HL-60 (cell line): ENCODE measurements around a stretch of chr15.

- RRBS: no CpG with 5 or more reads among the region's 17 CpGs
Observed at GRCh38 chr15:70526341-70527300, 236.7 kb downstream of the UACA start.

- RRBS: no CpG with 5 or more reads among the region's 4 CpGs
Observed at GRCh38 chr15:70528213-70528612, 235.1 kb downstream of the UACA start.

GRCh38 chr15:70559221-70559618 lies 204.1 kb downstream of the UACA start:
- RRBS: no CpG with 5 or more reads among the region's 9 CpGs

DNA sequence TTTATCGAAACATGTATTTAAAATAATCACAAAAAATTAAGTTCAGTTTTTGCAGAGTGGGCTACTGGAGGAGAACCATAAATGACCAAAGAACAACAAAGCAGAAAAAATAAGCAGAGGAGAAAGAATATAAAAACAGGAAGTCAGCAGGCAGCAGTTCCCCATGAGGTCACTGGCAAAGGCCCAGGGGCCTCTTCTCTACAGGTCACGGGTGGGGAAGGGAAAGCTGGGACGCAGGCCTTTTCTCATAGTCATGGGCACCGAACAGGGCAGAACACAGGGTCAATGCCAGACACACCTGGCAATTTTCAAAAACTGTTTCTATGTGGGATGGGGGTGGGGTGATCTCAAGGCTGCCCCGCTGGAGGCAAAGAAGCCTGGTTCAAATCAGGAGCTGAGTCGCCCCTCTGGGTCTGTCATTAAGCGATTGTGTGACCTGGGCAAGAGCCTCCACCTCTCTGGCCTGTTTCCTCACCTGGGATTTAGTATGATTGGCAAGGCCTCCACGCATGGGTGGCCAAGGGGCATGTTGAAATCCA lies 43.7 kb upstream of the UACA start:
- RRBS: no CpG with 5 or more reads among the region's 8 CpGs

DNA sequence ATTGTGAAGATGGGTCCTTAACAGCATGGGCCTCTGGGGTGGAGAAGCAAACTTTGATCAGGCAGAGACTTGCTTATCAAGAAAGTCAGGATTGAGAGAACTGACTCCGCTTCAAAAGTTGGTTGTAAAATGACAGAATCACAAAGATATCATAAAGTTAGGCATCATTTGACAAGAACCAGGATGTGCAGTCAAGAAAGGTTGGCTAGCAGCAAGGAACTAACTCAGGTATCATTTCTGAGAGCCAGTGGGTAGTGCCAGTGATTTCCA lies 9.6 kb downstream of the LRRC49 start:
- RRBS: no CpG with 5 or more reads among the region's 1 CpG

DNA sequence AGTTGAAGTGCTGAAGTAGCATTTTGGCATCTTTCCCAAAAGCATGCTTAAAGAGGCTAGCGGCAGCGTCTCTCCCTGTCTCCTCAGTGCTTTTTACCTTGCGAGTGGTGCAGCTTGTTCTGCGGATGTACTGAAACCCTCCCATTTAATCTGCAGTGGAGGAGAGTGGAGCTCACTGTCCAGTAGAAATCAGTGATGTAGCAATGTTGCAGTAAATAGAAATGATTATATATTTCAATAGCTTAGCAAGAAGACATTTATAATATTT lies 43.8 kb downstream of the LRRC49 start:
- RRBS: no CpG with 5 or more reads among the region's 4 CpGs

- RRBS: no CpG with 5 or more reads among the region's 10 CpGs
Observed at GRCh38 chr15:71114239-71114721, 991 bp upstream of the THSD4 start.

- RRBS: no CpG with 5 or more reads among the region's 9 CpGs
Observed at GRCh38 chr15:71129487-71130282, 14.4 kb downstream of the THSD4 start.

DNA sequence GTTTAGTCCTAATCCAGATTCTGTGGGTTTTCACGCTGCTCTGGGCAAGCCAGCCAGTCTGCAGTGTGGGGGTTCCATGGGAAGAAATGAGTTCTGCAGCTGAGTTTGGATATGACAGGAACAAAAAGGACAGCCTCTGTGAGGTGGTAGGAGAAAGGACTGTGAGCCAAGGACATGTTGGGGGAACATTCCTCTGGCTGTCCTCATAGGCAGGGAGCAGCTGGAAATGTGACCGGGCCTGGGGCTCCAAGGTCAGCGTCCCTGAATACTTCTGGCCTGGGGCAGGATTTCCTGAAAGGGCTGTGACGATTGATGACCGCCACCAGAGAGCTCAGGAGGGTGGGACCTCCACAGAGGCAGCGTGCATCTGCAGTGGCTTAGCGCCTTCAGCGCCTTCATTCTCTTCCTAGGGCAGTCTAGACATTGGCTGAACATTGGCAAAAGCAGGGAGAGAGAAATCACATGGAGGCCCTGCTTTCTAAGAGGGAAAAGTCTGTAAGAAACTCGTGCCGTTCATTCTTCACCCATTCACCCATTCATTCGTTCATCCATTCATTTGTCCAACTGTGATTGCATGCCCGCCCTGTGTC lies 18.9 kb downstream of the THSD4 start:
- RRBS: no CpG with 5 or more reads among the region's 12 CpGs

DNA sequence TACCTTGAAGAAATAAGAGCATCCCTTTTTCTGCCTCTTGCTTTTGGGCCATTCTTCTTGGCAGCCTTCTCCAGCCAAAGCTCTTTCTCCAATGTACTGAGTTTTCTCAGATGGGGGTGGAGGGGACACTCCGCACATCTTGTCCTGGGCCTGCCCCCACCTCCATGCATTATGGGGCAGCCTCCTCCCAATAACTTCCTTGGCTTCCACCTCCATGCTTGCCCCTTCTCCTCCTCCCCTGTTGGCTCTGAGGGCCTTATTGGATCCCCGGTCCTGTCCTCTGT lies 20.3 kb downstream of the THSD4 start:
- RRBS: no CpG with 5 or more reads among the region's 2 CpGs

GRCh38 chr15:71146635-71147196 lies 31.4 kb downstream of the THSD4 start:
- RRBS: no CpG with 5 or more reads among the region's 4 CpGs

DNA sequence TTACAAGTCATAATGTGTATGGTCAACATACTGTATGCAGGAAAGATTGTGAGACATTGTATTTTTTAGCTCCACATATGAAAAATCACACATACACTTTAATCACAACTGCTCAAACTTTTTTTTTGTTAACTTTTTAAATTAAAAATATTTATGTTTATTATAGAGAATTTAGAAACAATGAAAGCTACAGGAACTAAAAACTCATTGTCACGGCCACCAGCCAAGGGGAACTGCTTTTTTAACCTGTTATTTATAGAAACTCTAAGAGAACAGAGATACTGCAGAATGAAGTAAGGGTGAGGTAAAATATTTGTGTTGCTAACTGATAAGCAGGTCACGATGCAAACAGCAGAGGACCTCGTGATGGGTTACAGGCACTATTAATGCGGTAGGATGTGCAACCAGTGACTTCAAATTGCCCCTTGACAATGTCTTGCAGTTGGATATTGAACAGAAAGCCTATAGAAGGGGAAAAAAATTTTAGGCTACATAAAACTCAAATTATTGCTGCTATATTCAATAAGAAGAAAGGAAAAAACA lies 53.1 kb downstream of the THSD4 start:
- RRBS: no CpG with 5 or more reads among the region's 4 CpGs

GRCh38 chr15:71187144-71187995 lies 72.1 kb downstream of the THSD4 start:
- RRBS: no CpG with 5 or more reads among the region's 10 CpGs

DNA sequence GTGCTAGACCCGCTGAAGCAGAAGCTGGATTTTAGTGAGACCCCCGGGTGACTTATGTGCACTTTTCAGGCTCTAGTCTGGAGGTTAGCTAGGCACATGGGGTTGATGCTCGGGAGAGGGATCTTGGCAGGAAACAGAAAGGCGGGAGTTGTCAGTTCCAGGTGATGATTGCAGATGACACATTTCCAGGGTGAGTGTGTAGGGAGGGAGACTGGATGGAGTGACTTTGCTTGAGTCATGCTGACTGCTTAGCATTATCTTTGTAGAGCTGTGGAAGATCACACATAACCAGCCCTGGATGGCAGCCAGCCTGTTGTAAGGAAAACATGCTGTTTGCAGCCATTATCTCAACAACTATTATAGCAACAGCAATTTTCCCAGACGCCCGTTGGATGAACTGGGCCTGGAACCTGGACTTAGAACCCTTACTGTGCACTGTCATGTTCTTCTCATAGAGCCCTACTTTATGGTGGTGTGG lies 122.4 kb downstream of the THSD4 start:
- RRBS: no CpG with 5 or more reads among the region's 6 CpGs

DNA sequence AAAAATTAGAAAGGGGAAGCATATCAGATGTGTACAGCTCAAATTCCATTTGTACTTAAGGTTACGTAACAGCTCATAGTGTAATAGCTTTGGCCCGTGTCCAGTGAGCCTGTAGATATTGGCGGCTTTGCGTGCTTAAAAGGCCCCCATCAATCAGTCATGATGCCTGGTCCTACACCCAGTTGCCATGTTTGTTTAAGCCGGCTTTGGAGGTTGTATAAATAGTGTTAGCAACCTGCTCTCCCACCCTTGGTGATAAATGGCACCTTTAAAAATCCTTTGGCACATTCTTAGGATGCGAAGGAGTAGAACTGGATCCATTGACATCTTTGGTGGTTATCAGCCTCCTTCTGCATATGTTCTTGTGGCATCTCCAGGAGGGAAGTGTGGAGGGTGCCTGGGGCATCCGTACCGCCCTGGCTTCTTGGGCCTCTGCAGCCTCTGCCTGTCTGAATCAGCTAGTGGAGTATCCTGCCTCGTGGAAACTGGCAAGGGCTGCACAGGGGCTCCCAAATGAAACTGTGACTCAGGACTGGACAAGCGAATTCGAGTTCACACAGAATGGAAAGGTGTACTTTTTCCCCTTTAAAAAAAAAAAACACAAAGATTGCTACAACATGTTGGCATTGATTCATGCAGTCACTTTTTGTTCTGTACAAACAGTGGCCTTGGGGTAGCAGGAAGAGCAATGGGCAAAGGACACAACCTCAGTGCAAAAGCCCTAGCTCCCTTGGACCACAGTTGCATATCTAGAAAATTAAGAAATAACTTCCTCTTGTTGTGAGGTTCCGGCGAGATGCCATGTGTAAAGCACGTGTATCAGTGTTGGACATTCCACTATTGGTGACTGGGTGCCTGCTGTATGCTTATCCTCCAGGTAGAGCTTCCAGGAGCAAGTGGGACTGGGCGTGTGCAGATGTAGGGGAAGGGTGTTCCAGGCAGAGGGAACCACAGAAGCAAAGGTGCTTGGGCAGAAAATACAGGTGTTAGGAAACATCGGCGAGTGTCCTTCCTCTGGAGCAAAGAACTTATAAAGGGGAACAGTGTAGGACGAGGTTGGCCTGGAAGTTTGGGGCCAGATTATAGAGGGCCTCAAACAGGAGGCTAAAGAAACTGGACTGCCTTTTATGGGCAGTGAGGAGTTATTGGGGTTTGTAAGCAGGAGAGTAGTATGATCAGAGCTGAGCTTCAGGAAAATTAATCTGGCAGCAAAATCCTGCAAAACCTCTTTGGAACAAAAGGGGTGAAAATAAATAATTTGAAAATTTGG lies 164.4 kb downstream of the THSD4 start:
- RRBS: no CpG with 5 or more reads among the region's 18 CpGs

GRCh38 chr15:71329421-71330026 lies 214.3 kb downstream of the THSD4 start:
- RRBS: no CpG with 5 or more reads among the region's 13 CpGs

DNA sequence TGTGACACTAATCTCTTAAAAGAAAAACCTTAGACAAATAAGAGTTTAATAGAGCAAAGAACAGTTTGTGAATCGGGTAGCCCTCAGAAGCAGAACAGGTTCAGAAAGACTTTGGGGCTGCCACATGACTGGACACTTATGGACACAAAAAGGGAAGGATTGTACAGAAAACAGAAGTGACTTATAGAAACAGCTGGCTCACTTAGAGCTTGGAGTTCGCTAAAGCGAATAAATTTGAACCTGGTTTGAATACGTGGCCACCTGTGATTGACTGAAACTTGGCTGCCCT lies 270.0 kb downstream of the THSD4 start:
- RRBS: no CpG with 5 or more reads among the region's 4 CpGs

- RRBS: no CpG with 5 or more reads among the region's 15 CpGs
Observed at GRCh38 chr15:71511982-71513025, 298.1 kb upstream of the NR2E3 start.

DNA sequence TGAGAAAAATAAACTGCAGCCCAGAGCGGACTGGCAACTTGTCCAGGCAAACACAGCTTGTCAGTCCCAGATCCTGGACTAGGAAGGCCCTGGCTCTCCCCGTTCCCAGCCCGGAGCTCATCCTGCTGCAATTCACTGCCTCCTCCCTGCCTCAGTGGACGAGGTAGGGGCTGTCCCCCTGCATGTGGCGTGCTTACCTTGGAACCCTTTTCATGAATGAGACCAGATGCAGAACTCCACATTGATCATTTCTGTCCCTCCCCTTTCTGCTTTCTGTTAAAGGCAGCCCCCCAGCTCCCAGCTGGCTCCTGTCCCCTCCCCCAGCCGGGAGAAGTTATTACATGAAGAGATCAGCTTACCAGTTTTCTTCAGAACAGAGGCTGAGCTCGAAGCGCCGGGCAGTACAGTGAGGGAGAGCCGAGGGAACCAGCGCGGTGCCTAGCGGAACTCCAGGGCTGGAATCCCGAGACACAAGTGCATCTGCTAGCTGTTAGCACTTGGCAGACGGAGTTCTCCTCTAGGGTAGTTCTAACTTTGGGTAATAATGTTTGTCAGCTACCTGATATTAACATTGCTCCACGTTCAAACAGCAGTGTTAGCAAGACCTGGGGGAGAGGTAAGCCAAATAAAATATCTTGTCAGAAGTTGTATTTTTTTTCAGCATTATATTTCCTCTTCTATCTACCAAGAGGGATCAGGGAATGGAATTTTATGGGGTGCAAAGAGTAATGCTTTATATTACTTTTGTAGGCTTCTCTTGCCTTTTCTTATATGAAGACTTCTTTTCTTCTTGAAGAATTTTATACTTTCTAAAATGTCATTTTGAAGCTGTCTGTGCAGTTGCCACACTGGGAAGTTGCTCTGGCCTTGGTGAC lies 263.3 kb upstream of the NR2E3 start:
- RRBS: no CpG with 5 or more reads among the region's 16 CpGs

GRCh38 chr15:71622457-71623035 lies 187.8 kb upstream of the NR2E3 start:
- RRBS: no CpG with 5 or more reads among the region's 2 CpGs